ENCODE measurements around a stretch of chr1.

- PRO-cap, 2 experiments = no peak in any of the 2 experiments
Observed at GRCh38 chr1:119046681-119047470, 58.7 kb upstream of the TBX15 start.

- PRO-cap, 2 experiments = no peak in any of the 2 experiments
Observed at GRCh38 chr1:119231330-119231656, 90.8 kb upstream of the WARS2 start.

DNA sequence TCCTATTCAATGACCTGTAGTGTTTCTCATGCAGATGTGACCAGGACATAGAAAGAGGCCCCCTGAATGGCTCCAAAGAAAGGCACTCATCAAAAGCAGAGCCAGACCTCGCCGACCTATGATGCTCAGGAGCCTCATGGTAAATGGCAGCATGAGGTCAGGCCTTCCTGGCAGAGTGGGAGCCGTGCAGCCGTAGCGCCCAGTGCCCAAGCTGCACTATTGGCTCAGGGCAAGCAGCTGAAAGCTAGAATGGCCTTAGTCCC is 42.3 kb upstream of the HAO2 start:
- PRO-cap, 2 experiments = no peak in any of the 2 experiments

DNA sequence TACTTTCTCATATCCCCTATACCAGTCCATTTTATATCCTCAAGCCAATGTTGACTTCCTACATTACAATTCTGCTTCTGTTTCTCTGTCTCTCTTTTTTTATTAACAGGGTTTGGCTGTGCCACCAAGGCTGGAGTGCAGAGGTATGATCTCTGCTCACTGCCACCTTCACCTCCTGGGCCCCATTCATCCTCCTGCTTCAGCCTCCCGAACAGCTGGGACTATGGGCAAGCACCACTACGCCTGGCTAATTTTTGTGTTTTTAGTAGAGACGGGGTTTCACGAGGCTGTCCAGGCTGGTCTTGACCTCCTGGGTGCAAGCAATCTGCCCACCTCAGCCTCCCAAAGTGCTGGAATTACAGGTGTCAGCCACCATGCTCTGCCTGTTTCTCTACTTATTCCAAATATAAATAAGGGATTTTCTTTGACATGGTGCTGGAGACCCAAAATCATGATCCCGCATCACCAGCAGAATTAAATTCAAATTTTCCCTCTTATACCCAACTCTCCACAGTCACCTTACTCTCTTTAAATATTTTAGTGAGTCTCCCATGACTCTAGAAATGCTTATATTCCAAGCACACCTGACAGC is 43.6 kb downstream of the ZNF697 start:
- PRO-cap, 2 experiments = no peak in any of the 2 experiments

DNA sequence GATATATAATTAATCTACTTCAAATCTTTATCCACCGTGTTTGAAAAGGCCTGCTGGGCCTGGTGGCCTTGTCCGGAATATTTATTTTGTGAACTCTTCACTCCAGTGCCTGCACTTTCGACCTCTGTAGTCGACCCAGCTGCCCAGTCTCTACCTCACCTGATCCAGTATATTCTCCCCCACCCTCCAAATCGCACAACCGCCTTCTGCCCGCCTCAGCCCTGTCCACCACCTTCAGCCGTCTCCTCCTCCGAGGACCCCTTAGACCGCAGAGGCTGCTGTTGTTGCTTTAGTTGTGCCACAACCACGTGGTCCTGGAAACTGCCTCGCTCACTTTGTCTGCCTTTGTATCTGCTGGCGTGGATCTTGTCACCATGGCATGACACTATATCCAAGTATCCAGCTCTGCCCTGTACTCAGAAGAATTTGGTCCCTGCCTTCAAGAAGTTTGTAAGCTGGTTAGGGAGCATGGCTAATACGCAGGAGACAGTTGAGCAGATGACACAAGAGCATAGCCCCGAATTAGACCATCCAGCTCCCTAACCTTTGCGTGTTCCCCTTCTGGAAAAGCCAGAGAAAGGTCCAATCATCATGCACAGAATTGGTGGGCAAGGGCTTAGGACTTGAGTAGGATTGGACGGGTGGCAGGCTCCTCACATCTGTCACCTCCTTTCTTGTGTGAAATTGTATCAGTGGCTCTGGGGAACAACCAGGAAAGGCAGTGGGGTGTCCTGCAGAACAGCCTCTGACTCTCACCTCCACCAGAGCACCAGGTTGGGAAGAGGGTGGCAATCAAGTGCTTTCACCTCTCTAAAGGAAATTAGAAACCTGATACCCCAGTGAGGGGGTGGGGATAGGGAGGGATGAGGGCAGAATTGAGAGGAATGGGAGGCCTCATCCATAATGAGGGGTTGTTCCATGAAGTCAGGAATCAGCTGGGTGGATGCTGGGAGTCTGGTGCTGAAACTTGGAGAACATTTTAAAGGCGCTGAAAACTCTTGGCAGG is 1.6 kb downstream of the PHGDH start:
- PRO-cap, 2 experiments = no peak in any of the 2 experiments

DNA sequence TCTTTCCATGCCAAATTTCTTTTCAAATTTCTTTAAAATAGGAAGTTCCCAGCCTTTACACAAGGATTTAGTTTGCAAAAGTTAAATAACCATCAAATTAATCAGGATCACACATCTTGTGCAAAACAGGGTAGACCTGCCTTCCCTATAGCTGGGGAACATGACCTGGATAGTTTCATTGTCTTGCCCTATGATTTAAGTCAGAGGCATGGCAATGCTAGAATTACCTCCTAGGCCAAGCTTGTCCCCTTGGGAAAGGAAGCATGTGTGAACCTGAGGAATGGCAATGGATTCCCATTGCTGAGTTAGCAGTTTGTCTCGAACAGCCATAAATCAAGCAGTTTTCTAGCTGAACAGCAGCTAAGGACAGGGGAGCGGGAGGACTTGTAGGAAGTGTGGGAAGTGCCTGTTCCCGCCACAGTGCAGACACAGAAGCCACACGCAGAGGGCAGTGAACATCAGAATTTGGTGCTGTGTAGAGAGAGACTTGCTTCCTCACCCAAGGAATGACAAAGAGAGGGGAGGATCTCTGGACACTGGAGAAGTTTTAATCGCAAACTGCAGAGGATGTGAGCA is 3.7 kb downstream of the PHGDH start:
- PRO-cap, 2 experiments = no peak in any of the 2 experiments

DNA sequence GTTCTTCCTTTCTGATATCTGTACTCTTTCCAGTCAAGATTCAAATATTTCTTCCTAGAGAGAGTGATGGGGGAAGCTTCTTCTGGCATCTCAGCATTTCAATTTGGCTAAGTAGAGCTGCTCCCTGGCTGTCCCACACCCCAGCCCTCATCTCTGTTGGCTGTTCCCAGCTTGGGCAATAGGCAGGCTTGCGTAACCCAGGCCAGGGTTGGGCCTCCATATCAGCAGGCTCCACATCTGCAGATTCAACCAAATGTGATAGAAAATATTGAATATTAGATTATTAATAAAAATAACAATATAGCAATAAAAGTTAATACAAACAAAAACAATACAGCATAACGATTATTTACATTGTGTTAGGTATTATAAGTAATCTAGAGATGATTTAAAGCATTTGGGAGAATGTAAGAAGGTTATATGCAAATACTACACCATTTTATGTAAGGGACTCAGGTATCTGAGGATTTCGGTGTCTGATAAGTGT is 15.9 kb upstream of the HMGCS2 start:
- PRO-cap, 2 experiments = no peak in any of the 2 experiments

DNA sequence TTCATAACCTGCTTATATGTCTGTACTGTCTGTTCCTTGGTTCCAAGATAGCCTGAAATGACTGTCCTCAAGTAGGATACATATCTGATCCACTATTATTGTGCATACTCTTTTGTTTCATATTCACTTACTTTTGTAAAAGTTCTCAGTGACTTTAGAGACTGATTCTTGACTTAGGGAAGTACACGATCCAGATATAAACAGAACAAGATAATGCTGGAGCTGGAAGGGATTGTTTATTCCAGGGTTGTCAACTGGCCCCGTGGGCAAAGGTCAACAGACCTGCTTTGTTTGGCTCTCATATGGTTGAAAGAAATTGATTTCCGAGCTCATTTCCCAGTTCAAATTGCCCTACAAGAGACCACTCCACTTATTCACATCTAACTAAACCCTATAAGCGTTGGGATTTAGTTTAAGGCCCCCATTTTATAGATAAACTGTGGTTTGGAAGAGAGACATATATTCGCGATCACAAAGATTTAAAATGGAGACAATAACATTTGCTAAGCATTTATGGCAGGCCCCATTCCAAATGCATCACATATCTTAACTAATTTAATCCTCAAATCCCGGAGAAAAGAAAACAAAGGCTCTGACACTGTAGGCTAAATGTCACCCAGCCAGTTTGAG is 20.8 kb downstream of the REG4 start:
- PRO-cap, 2 experiments = no peak in any of the 2 experiments

DNA sequence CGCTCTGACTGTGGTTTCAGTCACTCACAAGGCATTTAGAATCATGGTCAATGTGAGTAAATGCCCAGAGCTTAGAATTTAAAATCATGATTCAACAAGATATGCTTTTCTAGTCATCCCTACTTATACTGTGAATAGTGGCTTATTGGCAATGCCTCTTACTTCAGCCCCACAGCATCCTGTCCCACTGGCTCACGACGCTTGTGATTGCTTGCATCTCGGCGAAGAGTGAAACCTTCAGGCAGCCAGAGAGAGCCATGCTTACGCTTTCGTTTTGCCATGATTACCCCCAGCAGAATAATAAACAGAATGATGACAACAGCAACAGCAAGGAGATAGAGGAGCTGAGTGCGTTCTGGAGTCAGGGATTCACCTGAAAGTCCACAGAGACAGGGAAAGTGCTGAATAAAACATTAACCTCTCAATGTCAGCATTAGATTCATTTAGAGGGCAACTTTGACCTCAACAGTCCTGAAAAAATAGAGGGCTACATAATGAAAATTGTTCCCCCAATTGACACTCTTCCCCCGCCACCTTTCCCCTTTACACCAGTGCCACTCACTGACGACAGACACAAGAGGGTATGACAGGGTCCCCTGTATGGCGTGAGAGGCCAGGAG is 25.9 kb upstream of the ADAM30 start:
- PRO-cap, 2 experiments = no peak in any of the 2 experiments

DNA sequence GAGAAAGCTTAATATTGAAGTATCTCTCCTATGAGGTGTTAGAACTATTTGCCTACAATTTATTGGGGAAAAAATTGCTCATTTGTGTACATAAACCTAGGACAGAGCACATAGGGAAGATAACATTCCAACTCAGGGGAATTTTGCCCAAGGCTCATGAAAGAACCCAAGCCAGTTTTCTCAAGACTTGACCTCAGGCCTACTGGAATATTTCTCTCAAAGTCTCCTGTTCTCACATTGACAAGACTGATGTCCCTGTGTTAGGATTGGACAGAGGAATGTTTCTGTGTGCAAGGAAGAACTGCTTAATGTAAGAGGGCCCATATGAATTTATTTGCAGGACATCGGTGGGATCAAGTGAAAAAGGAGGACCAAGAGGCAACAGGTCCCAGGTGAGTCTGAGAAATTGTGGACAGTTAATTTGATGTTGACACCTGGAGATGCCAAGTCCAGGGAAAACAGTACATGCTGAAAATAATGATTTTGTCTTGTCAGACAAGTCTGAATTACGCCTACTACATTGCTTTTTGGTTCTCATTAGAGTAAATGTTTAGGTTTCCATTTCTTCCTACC is 45.5 kb downstream of the NBPF8 start:
- PRO-cap, 2 experiments = no peak in any of the 2 experiments

DNA sequence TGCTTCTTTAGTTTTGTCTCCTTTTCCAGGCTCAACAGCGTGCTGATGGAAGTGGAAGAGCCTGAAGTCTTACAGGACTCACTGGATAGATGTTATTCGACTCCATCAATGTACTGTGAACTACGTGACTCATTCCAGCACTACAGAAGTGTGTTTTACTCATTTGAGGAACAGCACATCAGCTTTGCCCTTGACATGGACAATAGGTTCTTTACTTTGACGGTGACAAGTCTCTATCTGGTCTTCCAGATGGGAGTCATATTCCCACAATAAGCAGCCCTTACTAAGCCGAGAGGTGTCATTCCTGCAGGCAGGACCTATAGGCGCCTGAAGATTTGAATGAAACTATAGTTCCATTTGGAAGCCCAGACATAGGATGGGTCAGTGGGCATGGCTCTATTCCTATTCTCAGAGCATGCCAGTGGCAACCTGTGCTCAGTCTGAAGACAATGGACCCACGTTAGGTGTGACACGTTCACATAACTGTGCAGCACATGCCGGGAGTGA is 51.2 kb downstream of the NBPF8 start:
- PRO-cap, 2 experiments = no peak in any of the 2 experiments

- PRO-cap, 2 experiments = no peak in any of the 2 experiments
Observed at GRCh38 chr1:120557085-120557496, 142.3 kb downstream of the NBPF8 start.

GRCh38 chr1:120665017-120665723 is 58.6 kb upstream of the NOTCH2NLR start:
- PRO-cap, 2 experiments = no peak in any of the 2 experiments

DNA sequence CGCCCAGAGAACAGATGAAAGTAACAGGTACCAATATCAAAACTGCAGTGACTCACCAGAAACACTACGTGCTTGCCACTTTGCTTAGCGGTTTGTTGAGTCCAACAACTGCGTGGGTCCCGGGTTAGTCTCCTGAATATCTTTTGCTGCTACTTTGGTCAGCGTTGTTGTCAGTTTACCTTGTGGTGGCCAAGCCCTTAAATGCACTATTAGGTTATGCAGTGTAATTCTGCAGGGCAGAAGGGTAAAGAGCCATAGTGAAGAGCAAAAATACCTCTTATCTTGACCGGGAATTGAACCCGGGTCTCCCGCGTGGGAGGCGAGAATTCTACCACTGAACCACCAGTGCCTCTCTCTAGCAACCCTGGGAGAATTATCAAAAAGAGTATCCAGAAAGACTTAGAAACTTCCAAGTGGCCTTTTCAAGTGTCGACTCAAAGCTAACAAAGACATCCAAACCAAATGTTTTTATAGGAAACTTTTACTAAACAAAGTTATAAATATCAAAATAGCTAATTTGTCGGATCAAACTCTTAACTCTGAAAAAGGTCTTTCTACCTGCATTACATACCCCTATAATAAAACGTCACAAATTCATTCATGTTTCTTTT is 127.1 kb downstream of the PPIAL4A start:
- PRO-cap, 2 experiments = peak in 2 of 2 experiments; most common minus-strand start position 354 of the sequence (in 2)

DNA sequence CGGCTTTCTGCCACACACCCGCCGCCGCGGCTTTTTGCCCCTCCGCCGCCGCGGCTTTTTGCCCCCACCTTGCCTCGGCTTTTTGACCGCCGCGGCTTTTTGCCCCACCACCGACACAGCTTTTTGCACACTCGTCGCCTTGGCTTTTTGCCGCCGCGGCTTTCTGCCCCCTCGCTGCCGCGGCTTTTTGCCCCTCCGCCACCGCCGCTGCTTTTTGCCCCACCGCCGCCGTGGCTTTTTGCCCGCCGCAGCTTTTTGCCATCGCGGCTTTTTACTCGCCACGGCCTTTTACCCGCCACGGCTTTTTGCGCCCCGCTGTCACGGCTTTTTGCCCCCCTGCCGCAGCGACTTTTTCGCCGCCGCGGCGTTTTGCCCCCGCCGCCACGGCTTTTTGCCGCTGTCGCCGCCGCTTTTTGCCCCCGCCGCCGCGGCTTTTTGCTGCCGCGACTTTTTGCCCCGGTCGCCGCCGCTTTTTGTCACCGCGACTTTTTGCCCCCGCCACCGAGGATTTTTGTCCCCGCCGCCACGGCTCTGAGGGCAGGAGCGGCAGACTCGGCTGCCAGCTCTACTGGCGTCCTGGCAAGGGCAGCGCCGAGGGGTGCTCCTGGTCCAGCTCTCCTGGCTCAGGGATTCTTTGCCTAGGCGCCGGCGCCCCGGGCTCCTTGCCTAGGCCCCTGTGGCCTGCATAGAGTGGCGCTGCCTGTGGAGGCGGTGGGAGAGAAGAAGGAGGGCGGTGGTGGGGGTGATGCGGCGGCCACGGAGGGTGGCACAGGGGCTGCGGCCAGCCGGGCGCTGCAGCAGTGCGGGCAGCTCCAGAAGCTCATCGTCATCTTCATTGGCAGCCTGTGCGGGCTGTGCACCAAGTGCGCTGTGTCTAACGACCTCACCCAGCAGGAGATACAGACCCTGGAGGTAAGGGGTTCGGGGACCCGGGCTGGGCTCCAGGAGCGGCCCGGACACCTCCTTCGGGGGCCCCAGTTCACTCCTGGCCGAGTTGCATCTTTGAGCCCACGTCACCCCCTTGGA is 211.9 kb downstream of the SRGAP2C start:
- PRO-cap, 2 experiments = no peak in any of the 2 experiments

DNA sequence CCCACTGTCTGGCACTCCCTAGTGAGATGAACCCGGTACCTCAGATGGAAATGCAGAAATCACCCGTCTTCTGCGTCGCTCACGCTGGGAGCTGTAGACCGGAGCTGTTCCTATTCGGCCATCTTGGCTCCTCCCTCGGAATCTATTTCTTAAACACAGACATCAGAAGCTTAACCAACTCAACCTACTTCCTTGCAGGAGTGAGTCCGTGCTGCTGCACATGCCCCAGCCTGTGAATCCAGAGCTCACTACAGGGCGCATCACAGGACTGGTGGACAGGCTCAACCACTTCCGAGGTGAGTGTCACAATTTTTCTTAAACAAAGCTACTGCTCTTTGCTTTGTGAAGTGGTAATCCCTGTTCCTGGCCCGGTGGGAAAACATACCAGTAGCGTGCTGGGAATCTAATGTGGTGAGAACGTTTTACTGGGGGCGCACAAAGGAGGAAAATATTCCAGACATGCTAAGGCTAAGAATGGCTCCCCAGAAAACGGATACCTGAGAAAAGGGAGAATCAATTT is 353.4 kb downstream of the SRGAP2C start:
- PRO-cap, 2 experiments = no peak in any of the 2 experiments

DNA sequence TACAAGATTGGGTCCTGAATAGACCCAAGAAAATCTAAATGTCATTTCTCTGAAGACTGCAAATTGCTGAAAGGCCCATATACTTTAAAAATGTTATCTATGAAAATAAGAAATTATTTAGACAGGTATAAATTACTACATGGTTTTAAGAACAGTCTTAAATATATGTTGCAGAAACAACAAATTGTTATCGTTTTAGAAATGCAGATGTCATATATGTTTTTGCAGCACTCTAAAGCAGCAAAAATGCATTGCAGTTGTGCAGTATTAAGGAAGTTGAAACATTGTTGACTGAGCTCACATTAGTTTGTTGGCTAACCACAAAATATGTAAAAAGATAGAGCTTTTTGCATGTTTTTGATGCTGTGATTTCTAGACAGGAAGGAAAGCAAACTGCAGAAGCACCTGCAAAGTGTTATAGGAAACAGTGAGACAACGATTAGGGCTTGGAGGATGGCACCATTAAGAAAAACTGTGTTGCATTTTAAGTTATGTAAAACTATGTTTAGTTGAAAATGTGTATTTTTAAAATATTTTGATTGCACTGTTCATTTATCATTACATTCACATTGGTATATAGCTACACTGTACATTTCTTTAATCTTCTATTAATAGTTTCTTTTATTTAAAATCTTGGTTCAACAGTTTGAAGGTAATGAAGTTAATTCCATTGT is 366.7 kb downstream of the SRGAP2C start:
- PRO-cap, 2 experiments = peak in 2 of 2 experiments; most common plus-strand start position 427 of the sequence (in 1); most common minus-strand start position 238 of the sequence (in 1)

- PRO-cap, 2 experiments = no peak in any of the 2 experiments
Observed at GRCh38 chr1:143497303-143497986, 408.3 kb downstream of the H3-7 start.

DNA sequence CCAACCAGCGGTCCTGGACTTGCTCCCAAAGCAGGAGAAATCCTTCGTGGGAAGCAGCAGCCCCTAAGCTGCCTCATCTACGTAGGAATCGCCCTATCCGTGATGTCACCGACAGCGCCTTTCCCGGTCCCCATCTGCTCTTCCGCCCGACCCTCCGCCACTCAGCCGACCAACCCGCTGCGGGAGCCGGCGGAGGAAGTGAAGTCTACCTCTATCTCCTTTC is 206.1 kb downstream of the H3-7 start:
- PRO-cap, 2 experiments = no peak in any of the 2 experiments

- PRO-cap, 2 experiments = no peak in any of the 2 experiments
Observed at GRCh38 chr1:143720411-143721200, 185.2 kb downstream of the H3-7 start.

All from helper T cell (primary cell).